CD14-positive monocyte (primary cell): Measurements from ENCODE around the genes SLC1A3 and EGFLAM.

DNA sequence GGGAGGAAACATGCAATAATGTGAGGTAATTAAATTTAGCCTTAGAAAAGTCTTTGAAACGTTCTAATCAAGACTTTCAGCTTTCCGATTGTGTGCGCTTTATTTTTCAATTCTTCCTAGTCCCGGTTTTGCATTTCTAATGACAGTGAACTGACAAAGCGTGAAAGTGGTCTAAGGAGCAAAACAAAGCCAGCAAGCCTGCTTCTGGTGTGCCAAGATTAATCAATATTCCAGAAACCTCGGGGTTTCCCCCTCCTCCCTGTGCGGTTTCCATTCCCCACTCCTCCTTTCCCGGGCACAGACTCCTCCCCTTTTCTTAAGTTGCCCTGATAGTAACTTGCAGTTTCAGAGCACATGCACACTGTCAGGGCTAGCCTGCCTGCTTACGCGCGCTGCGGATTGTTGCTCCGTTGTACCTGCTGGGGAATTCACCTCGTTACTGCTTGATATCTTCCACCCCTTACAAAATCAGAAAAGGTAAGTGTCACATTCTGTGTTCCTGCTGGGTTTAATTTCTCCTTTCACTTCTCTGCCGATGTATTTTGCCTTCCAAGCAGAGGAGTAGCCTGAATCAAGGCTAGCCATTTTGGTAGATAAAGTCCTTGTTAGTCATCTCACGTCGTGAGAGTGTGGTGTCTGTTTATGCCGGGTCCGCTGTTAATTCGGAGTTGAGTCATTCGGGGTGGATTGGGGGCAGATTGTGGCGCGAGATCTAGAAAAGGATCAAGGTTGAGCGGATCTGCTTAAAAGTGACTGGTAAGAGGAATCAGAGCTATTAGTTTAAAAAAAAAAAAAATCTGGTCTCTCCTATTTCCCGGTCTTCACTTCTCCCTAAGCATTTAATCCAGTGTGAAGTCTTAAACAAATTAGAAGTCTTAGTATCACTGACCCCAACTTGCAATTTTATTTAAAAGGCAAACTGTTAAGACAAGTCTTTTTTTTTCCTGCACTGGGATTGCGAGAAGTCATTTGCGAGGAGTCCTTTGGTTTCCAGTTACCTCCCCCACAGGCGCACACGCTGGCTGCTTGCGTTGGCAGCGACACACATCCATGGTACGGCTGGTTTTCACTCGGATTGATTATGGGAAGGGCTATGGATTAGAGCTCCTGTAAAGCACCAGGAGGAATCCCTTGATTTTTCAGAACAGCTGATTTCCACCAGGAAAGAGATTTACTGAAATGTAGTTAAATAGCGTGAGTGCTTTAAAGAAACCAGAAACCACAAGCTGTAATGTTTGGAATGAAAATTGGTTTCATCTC, at the start of gene SLC1A3:
Gene SLC1A3, plus strand, starts transcription at position 348 of the 1,260 bp plus-strand sequence.
- CAGE, long polyA plus RNA = no peak

GRCh38 chr5:36770171-36770637, 106.4 kb upstream of the NIPBL start:
- CAGE, long polyA plus RNA = no peak

DNA sequence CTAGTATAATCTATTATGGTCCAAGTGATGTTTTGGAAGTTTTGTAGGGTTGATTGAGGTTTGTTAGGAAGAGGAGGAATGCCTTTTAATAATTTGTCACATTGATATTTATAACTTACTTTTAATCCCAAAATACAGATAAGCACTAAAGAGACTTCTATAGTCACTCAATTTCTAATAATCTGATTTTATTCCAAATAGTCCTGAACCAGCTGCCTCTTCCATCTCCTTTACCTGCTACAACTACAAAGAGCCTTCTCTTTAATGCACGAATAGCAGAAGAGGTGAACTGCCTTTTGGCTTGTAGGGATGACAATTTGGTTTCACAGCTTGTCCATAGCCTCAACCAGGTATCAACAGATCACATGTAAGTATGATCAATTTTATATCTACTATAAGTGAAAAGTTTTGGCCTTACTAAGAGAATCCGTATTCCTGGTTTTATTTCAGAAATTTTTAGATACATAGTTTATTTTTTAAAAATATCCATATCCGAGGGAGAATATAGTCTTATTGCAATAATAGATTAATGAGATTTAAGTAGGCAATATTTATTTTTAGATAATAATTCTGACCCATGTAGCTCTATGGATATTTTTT, 78.8 kb downstream of the NIPBL start:
- CAGE, long polyA plus RNA = no peak

- CAGE, long polyA plus RNA = no peak
These were observed 89.7 kb downstream of the NIPBL start for GRCh38 chr5:36965981-36966873.

DNA sequence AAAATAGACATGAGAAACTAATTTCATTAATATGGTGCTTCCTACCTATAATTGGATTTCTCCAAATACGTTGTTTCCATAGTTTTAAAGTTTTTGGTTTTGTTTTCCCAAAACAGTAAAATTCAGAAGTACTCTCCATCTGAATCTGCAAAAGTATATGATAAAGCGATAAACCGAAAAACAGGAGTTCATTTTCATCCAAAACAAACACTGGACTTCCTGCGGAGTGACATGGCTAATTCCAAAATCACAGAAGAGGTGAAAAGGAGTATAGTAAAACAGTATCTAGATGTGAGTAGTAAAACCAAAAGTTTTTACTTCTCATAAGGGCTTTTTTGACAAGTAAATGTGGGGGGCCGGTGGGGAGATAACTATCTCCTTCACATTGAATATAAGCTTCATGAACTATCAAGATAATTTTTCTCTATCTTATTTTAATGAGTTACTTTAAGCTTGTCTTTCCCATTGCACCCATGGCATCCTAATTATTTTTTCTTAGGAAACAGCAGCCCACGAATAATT, 184.2 kb downstream of the NIPBL start:
- CAGE, long polyA plus RNA = no peak

GRCh38 chr5:37523630-37524213, 144.6 kb downstream of the WDR70 start:
- CAGE, long polyA plus RNA = no peak

- CAGE, long polyA plus RNA = no peak
These were observed 174.0 kb downstream of the WDR70 start for GRCh38 chr5:37553126-37553511.

DNA sequence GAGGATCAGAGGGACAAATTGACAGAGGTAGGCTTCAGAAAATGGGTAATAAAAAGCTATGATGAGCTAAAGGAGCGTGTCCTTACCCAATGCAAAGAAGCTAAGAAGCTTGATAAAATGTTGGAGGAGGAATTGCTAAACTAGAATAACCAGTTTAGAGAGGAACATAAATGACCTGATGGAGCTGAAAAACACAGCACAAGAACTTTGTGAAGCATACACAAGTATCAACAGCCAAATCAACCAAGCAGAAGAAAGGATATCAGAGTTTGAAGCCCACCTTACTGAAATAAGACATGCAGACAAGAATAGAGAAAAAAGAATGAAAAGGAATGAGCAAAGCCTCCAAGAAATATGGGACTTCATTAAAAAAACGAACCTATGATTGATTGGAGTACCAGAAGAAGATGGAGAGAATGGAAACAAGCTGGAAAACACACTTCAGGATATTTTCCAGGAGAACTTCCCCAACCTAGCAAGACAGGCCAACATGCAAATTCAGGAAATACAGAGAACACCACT, 95.4 kb downstream of the GDNF start:
- CAGE, long polyA plus RNA = no peak

GRCh38 chr5:37838881-37839386, 907 bp downstream of the GDNF start:
- CAGE, long polyA plus RNA = no peak

DNA sequence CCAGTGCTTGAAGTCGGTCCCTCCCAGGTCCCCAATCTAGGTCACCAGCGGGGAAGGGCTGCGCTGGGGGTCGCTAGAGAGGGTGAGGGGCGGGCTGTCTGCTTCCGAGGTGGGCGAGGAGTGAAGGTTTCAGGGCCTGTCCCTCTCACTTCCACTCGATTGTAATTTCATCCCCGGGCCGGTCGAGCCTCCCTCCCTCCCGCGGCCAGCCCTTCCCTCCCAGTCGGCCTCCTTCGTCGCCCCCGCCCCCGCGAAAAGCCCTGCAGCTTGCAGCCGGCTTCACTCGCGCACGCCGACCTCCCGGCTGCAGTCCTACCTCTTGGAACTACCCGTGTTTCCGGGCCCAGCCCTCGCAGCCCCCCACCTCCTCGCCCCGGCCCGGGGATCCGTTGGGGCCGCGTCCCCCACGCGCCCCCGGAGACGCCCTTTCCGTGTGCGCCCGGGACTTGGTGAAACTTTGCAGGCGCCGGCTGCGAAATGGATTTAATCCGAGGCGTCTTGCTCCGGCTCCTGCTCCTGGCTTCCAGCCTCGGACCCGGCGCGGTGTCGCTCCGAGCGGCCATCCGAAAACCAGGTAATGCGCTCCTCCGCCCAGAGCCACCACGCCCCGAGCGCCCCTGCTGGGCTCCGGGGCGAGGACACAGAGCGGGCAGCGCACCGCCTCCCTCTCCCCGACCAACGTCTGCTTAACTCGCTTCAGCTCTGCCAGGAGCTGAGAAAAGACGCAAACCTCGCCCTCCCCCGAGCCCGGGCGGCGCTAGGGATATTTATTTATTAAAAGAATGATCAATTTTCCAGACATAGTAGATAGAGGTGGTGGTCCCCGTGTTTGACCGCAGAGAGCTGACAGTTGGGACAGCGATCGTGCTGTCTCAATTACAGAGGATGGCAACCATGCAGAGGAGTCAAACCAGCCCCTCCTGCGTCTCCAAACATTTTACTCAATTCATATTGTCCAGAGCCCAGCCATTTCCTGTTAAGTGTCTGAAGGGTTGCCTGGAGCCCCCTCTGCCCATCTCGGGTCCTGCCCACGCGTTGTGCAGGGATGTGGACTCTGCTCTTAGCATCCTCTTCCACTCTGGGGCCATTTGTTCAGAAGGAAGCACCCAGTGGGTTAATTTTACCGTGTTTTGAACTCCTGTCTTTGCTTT, at the start of gene EGFLAM:
Gene EGFLAM, plus strand, starts transcription at position 282 of the 1,151 bp plus-strand sequence.
- CAGE, long polyA plus RNA = no peak

DNA sequence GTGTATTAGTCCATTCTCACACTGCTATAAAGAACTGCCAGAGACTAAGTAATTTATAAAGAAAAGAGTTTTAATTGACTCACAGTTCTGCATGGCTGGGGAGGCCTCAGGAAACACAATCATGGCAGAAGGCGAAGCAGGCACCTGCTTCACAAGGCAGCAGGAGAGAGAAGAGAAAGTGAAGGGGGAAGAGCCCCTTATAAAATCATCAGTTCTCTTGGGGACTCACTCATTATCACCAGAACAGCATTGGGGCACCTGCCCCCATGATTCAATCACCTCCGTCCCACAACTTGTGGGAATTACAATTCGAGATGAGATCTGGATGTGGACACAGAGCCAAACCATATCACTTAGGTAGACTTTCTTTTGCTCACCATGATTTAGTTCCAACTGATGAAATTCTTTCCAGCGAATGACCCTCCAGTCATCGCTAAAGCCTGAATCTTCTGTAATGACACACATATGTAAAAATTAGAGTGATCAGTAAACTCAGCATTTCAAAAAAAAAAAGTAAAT, 27.3 kb downstream of the EGFLAM start:
- CAGE, long polyA plus RNA = no peak

GRCh38 chr5:38607712-38608455, 51.4 kb upstream of the LIFR start:
- CAGE, long polyA plus RNA = no peak

GRCh38 chr5:38719095-38719580, 126.7 kb upstream of the OSMR start:
- CAGE, long polyA plus RNA = no peak

DNA sequence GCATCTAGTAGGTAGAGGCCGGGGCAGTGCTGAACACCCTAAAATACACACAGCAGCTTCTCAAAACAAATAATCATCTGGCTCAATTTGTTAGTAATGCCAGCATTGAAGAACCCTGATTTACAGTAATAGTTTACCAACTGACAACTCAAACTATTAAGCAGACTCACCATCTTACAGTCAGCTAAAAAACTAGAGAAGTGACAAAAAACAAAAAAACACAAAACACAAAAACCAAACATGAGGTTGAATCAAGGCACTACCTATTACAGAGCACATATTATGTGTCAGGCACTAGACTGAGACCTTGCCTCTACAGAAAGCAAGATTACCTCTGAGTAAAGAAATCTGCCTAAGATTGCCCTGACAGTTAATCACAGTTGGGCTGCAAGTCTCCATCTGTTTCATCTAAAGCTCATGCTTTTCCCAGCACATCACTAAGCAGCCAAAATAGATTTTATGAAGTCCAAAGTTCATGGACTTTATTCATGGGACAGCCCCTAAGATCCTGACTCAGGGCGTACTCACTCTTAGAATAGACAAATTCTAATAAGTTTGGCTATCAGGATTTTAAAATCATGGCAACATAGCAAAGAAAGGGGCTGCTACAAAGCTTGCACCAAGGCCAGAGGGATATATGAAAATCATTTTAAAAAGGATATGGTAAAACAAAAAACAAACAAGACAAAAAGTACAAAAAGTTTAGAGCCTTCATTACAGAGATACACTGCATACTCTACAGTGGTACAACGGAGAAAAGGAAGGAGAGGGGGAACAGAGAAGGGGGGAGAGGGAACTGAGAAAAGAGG, 58.4 kb downstream of the RICTOR start:
- CAGE, long polyA plus RNA = no peak

GRCh38 chr5:39067390-39067876, 6.8 kb downstream of the RICTOR start:
- CAGE, long polyA plus RNA = no peak

GRCh38 chr5:39137530-39138100, 63.4 kb upstream of the RICTOR start:
- CAGE, long polyA plus RNA = start-site peak on the plus strand at chr5:39137608-39137717, 17 and 39 reads in 2 replicates

DNA sequence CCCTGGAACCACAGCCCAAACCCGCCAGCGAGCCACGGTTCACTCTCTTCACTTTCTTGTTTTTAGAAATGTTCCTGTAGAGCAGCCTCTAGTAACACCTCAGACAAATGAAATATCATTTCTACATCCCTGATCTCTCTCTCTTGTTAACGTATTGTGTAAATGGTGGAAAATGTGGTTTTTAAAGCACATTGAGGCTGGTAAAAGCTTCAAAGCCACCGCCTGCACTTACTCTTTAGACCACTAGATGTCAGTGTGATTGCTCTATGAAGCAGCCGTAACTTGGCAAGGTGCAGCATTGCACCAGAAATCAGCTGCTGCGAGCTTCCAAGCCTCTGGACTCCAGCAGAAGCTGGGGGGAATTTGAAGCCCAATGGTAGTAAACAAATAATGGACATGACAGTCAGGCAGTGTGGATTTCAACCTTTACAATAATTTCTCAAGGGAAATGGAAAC, 1.6 kb downstream of the FYB1 start:
- CAGE, long polyA plus RNA = no peak

DNA sequence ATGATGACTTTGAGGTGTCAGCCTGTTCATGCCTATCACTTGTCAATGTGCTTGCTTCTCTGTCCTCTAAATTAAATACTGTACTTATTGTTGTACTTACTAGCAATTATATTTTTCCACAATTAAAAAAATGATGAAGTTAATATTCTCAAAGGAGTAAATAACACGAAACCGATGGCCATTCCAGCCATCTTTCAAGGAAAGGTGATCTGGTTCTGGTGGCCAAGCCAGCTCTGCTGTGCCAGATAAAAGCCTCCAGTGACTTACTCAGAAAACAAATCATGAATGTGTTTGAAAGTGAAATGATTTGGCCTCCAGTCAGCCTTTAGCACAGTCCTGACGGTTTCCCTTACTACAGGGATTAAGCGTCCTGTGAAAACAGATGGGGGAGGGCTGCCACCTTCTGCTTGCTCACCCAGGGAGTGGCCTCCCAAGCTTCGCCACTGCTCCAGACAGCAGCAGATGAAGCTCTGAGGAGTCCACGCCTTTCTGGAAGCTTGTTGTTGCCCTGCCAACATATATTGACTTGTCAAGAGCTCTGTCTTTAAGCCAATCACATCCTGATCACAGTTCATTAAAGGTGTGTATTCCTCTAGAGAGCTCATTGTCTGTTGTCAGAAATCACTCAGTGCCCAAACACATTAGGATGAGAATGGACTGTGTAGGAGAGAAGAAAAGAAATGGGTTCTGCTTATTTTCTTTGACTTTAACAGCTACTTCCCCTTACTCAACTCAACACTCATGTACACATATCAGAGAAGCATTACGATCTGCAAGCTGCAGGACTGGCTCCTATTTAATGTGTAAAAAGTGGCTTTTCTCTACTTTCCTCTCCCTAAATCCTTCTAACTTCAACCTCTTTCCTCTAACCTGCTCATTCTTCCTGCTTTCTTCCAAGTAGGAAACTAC, 4.9 kb upstream of the FYB1 start:
- CAGE, long polyA plus RNA = no peak

DNA sequence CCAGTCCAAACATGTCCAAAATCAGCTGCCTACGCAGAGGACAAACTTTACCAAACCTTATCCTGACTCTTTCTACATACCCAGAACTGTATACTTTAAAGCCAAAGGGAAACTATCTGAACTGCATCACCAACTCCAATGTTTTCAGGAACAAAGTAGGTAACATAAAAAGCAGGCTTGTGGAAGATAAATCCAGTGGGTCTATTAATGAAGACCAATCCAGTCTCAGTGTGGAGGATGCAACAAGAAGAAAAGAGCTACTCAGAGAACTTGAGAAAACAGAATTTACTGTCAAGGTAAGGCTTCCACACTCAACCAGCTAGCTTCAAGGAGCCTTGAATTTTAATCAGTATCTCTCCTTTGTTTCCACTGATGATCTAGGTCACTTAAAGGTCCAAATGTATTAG, 36.2 kb upstream of the FYB1 start:
- CAGE, long polyA plus RNA = no peak

DNA sequence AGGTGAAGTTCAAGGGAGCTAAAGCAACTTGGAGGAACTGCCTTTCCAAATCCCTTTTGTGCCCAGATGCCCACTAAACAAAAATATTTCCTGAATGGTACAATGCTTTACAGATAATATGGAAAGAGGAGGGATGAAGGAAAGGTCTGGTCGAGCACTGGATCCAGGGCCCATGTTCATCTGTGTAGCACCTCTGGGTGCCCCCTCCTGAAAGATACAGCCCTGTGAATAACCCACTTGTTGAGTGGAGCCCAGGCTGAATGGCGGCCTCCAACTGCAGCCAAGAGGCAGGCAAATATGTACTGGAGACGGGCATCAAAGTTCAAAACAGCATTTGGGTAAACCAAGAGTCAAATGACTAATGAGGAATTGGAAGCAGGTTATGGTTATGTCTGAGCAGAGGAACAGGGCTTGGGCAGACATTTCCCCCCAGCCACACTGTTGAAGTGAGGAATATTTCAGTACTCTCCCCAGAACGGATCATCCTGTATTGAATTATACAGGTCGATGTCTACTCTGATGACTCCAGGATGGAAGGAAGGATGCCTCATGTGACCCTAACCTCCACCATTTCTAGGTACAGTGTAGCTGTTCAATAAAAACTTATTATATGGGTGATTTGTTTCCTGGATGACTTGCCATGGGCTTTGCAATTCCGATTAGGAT, 1.0 kb downstream of the C9 start:
- CAGE, long polyA plus RNA = no peak